Cardiac muscle cell (in vitro differentiated cells and primary cell): ENCODE data around the genes TPST2 and PITPNB.

- RAMPAGE, long total RNA, result no peak
- RRBS, result no CpG with 5 or more reads among the region's 9 CpGs
Observed at GRCh38 chr22:25183900-25184322, 15.7 kb upstream of the CRYBB3 start.

DNA sequence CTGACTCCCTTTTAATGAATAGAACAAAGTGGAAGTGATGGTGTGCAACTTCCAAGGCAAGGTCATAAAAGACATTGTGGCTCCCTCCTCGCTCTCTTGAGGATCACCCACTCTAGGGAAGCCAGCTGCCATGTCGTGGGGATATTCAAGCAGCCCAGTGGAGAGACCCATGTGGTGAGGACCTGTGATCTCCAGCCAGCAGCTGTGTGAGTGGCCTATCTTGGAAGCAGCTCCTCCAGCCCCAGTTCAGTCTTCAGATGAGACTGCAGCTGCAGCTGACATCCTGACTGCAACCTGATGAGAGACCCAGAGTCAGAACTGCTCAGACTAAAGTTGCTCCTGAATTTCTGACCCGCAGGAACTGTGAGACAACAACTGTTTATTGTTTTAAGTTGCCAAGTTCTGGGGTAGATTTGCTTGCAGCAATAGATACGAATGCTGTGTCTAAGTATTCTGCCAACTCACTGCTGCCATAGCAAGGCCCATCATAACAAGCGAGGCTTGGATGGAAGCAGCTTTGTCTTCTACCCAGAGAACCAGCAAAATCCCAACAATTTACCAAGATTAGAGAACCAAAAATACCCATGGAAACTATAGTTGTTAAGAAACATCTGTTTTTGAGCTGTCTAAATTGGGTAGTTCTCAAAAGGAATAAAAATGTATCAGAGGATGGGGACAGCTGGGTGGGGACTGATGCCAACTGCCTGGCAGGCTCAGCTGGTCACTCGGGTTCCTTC is 86.2 kb upstream of the GRK3 start:
- RAMPAGE, long total RNA, result no peak
- RRBS, result no CpG with 5 or more reads among the region's 6 CpGs

GRCh38 chr22:25493182-25493771 is 71.2 kb upstream of the GRK3 start:
- RAMPAGE, long total RNA, result no peak
- RRBS, result no CpG with 5 or more reads among the region's 13 CpGs

- RAMPAGE, long total RNA, result no peak
- RRBS, result no CpG with 5 or more reads among the region's 1 CpG
Observed at GRCh38 chr22:25526880-25527286, 37.6 kb upstream of the GRK3 start.

DNA sequence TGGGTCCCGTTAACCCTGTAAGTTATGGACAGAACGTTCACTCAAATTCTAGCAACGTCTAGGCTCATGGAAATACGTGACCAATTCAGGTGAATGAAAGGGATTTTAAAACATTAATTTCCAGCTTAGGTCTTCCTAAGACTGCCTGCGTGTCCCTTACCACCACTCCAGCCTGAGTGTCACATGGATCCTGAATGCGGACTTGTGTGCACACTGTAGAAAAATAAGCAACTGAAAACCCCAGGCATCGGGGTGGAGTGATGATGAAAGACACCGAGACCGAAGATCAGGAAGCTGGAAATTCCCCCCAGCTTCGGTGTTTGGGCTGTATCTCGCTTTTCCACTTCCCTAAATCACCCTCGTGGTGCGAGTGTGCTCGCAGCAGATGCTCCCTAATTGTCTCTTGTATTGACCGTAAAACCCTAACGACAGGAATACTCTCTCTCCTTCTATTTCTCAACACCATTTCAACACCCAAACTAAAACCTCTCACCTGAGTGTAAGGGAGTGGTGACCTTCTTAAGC is 816 bp upstream of the GRK3 start:
- RAMPAGE, long total RNA, result no peak
- RRBS, result no CpG with 5 or more reads among the region's 16 CpGs

- RAMPAGE, long total RNA, result no peak
- RRBS, result no CpG with 5 or more reads among the region's 16 CpGs
Observed at GRCh38 chr22:25717873-25718860, 23.8 kb upstream of the MYO18B start.

- RAMPAGE, long total RNA, result no peak
- RRBS, result no CpG with 5 or more reads among the region's 12 CpGs
Observed at GRCh38 chr22:26311649-26312090, 117.4 kb upstream of the ASPHD2 start.

DNA sequence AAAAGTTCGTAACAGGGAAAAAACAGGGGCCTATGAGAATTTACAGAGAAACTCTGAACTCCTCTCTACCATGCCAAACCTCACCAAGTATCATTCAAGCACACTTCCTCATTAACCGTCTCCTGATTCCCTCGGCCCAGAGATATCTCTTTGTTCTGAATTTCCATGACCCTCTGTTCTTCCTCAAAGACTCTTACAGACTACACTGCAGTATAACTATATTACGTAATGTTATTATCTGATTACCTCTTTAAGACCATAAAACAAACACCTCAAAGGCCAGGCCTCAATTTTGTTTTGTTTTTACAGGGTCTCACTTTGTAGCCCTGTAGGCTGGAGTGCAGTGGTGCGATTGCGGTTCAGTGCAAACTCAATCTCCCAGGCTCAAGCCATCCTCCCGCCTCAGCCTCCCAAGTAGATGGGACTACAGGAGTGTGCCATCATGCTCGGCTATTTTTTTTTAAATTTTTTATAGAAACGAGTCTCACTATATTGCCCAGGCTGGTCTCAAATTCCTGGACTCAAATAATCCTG is 3.6 kb downstream of the HPS4 start:
- RAMPAGE, long total RNA, result no peak
- RRBS, result no CpG with 5 or more reads among the region's 9 CpGs

- RAMPAGE, long total RNA, result no peak
- RRBS, result no CpG with 5 or more reads among the region's 9 CpGs
Observed at GRCh38 chr22:26481614-26482618, 1.7 kb downstream of the HPS4 start.

DNA sequence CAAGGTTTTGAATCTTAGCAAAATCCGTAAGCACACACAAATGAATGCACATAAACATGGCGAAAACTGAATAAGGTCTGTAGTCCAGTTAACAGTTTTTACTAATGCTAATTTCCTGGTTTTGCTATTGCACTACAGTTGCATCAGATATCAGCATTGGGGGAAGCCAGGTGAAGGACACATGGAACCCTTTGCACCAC is 6.0 kb upstream of the TFIP11 start:
- RAMPAGE, long total RNA, result no peak
- RRBS, result no CpG with 5 or more reads among the region's 2 CpGs

DNA sequence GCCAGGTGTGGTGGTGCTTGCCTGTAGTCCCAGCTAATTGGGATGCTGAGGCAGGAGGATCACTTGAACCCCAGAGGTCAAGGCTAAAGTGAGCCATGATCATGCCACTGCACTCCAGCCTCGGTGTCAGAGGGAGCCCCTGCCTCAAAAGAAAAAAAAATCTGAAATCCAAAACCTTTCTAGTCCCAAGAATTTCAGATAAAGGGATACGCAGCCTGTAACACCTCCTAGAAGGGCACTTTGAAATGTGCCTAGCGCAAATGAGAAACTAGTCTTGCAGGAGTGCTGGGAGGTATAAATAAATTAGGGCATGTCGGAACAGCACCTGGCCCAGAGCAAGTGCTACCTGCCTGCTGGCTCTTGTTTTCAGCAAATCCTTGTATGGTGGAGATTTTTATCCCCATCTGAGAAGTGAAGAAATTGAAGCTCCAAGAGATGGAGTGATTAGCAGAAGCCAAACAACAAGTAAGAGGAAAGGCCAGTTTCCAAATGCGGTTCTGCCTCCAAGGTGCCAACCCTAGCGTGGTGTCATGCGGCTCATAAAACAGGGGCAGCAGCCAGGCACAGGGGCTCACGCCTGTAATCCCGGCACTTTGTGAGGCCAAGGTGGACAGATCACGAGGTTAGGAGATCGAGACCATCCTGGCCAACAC is 36.7 kb upstream of the TFIP11 start:
- RAMPAGE, long total RNA, result no peak
- RRBS, result no CpG with 5 or more reads among the region's 11 CpGs

GRCh38 chr22:26555456-26555813 is 34.5 kb downstream of the TPST2 start:
- RAMPAGE, long total RNA, result no peak
- RRBS, result no CpG with 5 or more reads among the region's 10 CpGs

- RAMPAGE, long total RNA, result no peak
- RRBS, result 2% methylated on average over 14 of the region's 47 CpGs
Observed at GRCh38 chr22:26590013-26590666, at the start of gene TPST2. TSS of gene TPST2 (minus strand) at chr22:26590132.

DNA sequence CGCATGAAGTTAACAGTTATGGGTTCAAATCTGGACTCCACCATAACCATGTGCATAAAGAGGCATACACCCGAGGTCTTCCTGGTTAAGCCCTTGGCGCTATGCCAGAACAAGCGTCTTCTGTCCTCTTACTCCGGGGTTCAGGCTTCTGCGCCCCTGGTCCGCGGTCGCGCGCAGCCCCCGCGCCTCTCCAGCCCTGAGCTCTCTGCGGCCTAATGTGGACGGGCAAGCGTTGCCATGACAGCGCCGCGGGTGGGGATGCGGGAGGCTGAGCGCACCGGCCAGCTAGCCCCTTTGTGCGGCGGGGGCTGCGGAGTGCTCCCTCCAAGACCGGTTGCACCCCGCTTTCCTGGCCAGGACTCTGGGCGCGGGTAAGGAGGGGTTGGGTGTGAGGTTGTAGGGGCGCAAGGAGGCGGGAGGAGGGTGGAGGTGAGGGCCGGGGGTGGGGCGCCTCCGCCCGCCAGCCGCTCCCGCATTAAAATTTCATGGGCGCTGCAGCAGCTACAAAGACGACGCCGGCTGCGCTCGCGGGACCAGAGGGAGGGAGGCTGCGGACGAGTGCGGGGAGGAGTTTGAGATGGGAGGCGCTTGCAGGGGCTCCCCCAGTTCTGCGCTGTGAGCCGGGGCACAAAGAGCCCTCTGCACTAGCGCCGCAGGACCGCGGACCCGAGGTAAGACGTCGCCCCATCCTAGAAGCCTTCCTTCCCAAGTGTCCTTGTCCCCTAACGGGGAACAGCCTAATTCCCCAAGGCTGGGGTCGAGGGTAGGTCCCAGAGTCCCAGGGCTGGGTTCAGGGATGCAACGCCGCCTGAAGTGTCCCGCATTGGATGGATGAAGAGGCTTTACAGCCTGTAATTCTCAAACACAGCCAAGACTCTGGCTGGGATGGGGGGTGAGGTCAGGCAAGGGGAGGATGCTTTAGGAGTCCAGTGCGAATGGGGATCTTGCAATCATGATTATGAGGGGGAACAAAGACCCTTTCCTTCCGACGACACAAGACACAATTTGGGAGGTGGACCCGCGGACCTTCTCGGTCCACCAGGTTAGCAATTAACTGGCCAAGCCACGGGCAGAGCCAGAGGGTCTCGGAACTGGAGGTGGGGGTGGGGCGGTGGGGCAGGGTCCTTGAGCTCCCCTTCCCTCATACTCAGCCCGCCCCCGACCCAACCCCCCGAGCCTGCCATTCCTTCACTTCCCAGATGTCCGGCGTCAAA is 35.6 kb downstream of the CRYBA4 start:
- RAMPAGE, long total RNA, result no peak
- RRBS, result 4% methylated on average over 21 of the region's 76 CpGs

DNA sequence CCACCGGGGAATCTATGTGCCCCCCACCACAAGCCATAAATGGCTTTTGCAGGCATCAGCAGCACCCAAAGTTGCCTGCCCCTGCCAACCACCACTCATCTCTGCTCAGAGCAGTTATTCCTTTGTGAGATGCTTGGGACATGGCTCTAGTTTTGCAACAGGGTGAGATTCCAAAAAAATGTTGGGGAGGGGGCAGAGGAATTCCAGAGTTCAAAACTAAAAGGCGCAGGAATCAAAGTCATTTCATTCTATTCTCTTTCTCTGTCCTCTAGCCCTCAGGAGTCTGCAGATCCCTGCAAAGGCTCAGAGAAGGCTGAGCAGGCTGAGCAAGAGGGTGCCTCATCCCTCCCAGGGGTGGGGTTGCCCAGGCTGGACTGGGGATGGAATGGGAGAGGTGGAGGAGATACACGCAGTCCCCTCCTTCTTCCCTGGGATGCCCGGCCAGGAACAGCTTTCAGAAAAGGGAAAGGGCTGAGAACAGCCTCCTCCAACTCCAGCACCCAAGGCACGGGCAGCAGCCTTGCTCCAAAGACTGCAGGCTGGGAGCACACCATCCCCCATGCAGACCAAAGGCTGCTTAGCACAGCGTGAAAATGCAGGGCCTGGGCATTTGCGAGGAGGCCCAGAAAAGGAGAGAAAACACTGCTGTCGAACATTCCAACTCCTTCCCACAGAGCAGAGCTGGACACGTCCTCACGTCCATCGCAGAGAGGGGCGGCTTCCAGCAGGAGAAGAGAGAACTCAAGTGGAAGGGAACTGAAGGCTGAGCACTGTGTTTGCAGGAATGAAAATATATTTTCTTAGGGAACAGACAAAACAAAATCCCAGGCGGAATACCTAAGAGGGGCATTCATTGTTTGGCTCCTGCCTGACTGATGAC is 51.9 kb downstream of the MN1 start:
- RAMPAGE, long total RNA, result no peak
- RRBS, result no CpG with 5 or more reads among the region's 13 CpGs

DNA sequence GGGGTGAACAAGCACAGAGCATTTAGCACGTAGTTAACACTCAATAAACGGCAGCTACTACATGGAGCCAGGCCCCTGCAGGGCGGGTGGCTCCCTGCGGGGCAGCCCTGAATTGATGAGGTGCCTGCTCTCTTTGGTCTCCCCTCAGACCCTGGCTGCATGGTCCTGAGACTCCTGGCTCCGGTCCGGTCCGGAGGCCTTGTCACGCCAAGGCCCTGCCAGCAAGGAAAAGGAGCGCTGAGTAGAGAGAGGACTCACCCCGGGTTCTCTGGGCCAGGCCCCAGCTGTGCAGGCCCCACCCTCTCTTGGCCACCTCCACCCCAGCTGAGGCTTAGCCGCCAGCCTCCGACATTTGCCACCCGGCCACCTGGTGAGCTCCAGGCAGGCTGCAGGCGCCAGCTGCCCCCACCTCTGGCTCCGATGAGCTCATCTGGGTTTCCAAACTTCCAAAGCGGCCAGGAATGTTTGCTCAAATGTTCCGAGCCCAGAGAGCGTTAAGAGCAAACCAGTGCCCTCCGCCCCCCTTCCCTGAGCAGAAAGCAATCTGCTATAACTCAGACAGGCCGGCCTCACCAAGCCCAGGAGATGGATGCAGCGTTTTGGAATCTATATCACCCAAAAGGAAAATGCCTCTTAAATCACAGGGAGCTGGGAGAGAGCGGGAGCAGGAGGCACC is 9.0 kb upstream of the MN1 start:
- RAMPAGE, long total RNA, result no peak
- RRBS, result 18% methylated on average over 10 of the region's 22 CpGs

- RAMPAGE, long total RNA, result no peak
- RRBS, result no CpG with 5 or more reads among the region's 6 CpGs
Observed at GRCh38 chr22:27865448-27865837, 53.6 kb downstream of the PITPNB start.

DNA sequence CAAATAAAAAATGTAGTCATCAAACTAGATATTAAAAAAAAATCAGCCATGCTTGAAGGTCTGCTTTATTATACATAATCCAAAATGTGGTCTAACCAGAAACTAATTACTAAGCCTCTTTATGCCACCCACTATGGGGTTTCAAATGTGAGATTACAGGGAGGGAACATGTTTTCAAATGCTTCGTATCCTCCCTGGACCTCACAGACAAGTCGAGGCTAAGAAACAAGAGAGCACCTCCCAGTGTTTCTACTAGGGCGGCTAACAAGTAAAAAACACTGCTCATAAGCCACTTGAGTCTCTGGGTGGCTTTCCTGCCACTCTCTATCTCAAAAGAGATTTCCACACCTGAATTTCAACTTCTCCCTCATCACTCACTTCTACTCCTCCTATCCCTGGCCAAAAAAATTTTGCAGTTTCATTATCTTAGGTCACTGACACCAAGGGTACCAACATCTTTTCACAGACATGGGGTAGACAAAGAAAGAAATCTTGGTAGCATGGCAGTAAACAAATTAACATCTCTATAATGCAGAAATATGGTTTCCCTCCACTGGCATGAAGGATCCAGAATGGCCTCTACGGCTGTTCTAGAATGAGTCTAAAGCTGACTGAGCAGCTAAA is 51.0 kb downstream of the PITPNB start:
- RAMPAGE, long total RNA, result no peak
- RRBS, result no CpG with 5 or more reads among the region's 4 CpGs

GRCh38 chr22:27882930-27883259 is 36.2 kb downstream of the PITPNB start:
- RAMPAGE, long total RNA, result no peak
- RRBS, result no CpG with 5 or more reads among the region's 2 CpGs

GRCh38 chr22:27919054-27919383 is at the start of gene PITPNB:
TSS of gene PITPNB (minus strand) at chr22:27919256.
- RAMPAGE, long total RNA, result start-site peak on the minus strand at chr22:27919197-27919229, 680 and 541 reads in 2 replicates
- RRBS, result no CpG with 5 or more reads among the region's 33 CpGs